Urinary bladder (tissue), 3 donors: ENCODE data around the genes TCP11, SCUBE3 and DEF6.

DNA sequence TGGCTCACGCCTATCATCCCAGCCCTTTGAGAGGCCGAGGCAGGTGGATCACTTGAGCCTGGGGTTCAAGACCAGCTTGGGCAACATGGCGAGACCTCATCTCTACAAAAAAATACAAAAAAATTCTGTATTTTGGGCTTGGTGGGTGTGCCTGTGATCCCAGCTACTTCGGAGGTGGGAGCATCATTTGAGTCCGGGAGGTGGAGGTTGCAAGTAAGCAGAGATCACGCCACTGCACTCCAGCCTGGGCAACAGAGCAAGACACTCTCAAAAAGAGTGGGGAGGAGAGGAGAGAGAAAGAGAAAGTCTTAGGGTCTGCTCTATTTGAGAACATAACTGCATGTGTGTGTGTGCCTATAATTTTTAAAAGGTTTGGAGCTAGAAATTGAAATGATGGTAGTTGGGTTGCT lies 14.8 kb upstream of the BLTP3A start:
- PRO-cap: no peak
- RAMPAGE, long total RNA: no peak

DNA sequence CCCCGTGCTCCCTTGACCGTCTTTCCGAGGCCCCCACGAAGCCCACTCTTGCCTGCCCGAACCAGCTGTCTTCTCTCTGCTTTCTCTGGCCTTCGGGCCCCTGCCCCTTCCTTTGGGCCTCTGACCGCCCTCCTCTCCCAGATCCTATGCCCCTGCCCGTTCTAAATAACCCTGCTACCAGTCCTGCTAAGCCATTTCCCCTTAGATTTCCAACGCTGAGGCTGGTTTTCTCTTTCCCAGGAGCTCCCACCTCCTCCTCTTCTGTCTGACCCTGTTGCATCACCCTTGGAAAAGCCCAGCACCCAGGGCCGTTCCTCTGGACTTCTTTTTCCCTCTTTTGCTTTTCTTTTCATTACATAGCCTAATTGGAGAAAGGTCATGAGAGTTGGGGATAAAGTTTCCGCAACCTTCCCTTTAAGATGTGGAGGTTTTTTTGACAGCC lies 769 bp downstream of the BLTP3A start:
- PRO-cap: unidirectional peak, minus-strand start at position 263 of the sequence; unidirectional peak, minus-strand start at position 297 of the sequence; unidirectional peak, minus-strand start at position 328 of the sequence
- RAMPAGE, long total RNA: no peak

DNA sequence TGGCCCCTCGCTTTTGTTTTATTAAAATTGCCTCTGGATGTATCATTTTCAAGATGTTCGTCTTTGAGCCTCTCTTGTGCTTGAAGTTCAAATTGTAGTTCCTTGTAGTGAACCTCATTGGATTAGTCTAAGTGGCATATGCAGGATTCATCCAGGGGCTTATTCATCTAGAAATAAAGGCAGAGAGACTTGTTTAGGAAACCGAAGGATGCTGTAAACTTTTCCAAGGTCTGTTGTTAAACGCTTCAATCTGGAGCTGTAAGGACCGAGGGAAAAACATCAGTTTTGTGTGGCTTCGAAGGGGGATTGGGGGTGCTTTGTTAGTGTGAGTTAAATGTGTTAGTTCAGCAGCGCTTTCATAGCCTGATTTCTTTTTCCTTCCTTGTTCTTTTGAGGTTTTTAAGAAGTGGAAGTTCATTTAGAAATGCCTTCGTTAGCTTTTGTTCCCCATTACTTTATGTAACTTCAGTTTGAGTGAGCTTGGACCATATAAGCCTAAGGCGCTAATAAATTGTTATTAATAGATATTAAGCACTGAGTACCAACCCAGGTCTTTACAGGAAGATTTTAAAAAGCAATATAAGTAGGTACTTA lies 1.4 kb downstream of the ANKS1A start:
- PRO-cap: no peak
- RAMPAGE, long total RNA: no peak

DNA sequence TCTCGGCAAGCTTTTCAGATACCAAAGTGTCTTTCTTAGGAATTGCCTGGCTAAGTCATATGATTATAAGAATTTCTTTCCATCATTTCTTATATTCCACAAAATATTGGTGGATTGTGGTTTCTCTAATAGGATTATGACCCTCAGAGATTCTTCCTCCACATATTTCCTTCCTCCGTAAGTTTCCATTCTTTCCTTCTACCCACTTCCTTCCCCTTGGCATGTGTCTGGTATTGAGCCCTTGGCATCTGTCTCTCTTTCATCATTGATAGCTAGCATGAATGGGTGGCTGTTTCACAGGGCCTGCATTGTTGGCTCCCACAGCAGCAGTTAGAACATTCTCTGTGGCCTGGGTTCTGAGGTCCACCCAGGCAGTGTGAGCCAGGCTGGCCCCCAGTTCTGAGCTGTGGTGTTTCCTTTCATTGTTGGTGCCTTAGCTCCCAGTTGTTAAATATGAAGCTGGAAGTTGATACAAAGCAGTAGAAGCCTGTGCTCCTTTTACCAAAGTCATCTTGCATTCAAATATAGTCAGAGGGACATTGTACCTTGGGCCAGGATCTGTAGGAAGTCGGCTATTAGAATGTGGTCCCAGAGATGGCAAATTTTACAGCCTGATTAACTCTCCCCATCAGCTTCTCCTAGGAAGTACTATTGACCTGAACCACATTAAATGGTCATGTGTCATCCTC lies 125.3 kb downstream of the ANKS1A start:
- PRO-cap: no peak
- RAMPAGE, long total RNA: no peak

- PRO-cap: no peak
- RAMPAGE, long total RNA: no peak
Measured at GRCh38 chr6:35027429-35028152, 113.5 kb downstream of the TCP11 start.

DNA sequence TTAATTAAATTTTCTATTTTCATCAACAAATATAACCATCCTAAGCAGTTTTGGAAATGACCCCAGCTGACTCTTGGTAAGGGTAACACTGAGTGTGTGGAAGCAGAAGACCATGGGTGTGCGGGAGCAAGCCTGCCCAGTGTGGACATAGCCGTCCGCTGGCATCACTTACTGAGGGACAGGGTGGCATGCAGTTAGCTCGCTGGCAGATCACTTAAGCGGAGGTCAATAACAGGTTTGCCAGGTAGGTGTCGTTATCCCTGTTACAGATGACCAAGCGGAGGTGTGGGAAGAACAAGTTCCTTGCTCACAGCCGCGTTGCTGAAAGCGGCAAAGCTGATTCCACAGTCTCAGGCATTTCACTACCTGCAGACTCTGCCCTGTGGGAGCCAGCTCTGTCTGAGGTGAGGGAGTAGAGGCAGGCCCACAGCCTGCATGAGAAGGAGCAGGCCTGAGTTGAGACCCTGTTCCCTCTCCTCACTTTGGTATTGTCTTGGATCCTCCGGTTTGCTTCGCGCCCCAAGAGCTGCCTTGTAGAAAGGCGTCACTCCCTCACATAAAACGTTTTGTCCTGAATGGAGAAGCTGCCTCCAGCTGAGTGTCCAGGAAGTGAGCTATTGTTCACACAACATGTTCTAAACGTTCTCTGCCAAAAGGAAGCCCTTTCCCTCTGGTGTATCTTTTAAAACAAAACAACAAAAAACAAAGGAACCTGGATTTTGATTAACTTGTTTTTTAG lies 96.9 kb downstream of the TCP11 start:
- PRO-cap: no peak
- RAMPAGE, long total RNA: no peak

- PRO-cap: no peak
- RAMPAGE, long total RNA: no peak
Measured at GRCh38 chr6:35047591-35048283, 93.4 kb downstream of the TCP11 start.

GRCh38 chr6:35080812-35081724 lies 60.1 kb downstream of the TCP11 start:
- PRO-cap: no peak
- RAMPAGE, long total RNA: no peak

- PRO-cap: no peak
- RAMPAGE, long total RNA: no peak
Measured at GRCh38 chr6:35140873-35141661, at the start of gene TCP11. TCP11 (minus strand) TSS chr6:35141339.

DNA sequence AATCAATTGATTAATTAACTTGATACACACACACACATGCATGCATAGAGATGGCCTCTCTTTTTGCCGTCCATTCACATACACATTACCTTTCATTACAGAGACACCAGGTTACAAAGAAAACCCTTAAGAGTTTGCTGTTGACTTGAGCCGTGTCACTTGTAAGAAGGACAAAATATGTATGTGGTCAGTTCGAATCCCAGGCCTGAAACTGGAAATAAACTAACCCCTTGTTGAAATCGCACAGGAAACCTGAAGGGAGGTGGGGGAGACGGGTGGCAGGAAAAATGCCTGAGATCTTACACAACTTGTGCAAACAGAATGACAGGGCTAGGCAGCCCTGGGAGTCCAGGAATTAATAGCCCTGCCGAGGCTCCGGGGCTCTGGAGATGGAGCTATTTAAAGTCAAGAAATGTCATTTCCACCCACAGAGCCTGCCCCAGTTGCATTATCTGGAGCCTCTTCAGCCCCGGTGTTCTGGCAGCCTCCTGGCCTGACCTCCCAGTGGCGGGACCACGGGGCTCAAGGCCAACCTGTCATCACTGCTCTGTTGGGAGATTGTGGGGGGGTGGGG lies 28.6 kb upstream of the SCUBE3 start:
- PRO-cap: no peak
- RAMPAGE, long total RNA: no peak

GRCh38 chr6:35213464-35214704 lies at the start of gene SCUBE3:
SCUBE3 (plus strand) TSS chr6:35213956.
- PRO-cap: unidirectional peak, plus-strand start at chr6:35213958; bidirectional peak, plus-strand start at chr6:35214071, minus-strand start at chr6:35214061
- RAMPAGE, long total RNA: no peak

GRCh38 chr6:35297362-35298014 lies at the start of gene DEF6:
DEF6 (plus strand) TSS chr6:35297818.
- PRO-cap: unidirectional peak, plus-strand start at chr6:35297612; unidirectional peak, plus-strand start at chr6:35297818
- RAMPAGE, long total RNA: no peak

DNA sequence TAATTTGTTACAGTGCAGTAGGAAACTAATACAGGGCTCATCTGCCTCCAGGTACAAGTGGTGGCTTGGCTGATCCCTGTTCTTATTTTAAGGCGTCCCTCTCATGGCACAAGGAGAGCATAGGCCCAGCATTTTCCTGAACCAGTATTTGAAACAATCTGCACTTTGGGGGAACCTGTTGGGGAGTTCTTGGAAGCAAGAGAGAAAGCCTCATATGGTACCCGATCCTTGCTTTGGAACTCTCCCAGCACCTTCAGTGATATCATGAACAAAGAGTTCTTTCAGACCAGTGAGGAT lies 16.0 kb downstream of the PPARD start:
- PRO-cap: no peak
- RAMPAGE, long total RNA: no peak

DNA sequence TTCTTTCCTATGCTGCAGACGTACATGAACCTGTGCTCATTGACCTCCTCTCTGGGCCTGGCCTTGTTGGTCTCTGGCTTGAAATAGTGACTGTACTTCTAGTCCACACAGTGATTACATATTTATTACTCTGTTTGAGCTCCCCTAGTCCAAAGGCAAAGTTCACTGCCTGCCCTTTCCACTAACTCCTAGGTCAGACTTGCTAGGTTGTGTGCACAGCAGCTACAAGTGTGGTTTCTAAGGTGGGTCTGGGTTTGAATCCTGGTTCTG lies 29.3 kb downstream of the PPARD start:
- PRO-cap: no peak
- RAMPAGE, long total RNA: no peak

- PRO-cap: no peak
- RAMPAGE, long total RNA: no peak
Measured at GRCh38 chr6:35391259-35392029, 49.1 kb downstream of the PPARD start.

- PRO-cap: no peak
- RAMPAGE, long total RNA: no peak
Measured at GRCh38 chr6:35494010-35494591, 2.8 kb downstream of the TEAD3 start.

DNA sequence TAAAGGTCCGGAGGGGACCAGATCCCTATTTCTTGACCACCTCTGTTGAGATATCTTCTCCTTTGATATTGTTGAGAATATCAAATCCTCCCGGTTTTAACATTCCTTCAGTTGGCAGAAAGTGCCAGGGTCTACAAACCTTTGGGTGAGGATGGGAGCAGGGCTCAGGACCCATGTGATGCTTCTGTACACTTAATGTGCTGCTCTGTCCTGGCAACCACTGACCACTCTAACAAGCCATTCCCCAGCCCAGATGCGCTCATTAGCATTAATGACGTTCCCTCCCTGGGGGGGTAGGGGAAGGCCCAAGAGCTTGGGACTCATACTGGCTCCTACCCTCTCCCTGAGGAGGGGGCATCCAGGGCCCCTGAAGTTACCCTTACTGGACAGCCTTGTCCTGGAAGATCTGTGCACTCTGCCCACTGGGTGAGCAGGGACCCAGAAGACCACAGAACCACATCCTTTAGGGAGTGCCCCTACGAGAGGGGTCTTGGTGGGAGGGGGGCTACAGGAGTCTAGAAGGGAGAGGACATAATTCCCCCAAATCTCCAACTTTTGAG lies 1.7 kb downstream of the TEAD3 start:
- PRO-cap: bidirectional peak, plus-strand start at position 296 of the sequence, minus-strand start at position 222 of the sequence
- RAMPAGE, long total RNA: no peak

DNA sequence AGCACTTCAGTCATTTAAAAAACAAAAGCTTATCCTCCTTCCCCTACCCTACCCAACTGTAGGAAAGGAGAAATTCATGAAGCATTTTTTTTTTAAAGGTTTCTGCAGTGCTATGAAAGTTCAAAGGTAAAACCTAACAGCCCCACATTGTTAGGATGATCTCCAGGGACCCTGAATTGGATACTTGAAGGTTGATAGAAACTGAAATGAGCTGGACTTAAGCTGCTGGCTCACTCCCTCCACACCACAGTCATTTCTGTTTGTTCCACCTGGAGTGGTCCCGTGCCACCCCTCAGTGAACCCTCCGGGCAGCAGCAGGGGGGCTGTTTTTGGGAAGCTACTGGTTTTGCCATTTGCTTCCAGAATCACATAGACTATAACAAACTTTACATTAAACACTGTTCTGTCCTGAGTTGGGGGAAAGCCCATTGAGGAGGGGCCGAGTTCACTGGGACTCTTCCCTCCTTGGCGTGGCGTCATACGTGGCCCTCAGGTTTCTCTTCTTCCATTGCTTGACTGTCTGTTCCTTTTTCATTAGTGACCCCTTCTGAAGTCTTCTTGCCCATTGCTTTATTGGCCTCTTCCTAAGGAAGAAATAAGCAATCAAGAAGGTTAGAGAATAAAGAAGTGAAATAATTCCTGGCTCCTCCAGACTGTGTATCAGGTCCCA lies 62.8 kb upstream of the TULP1 start:
- PRO-cap: no peak
- RAMPAGE, long total RNA: no peak

- PRO-cap: no peak
- RAMPAGE, long total RNA: no peak
Measured at GRCh38 chr6:35642362-35643245, 46.1 kb downstream of the FKBP5 start.

DNA sequence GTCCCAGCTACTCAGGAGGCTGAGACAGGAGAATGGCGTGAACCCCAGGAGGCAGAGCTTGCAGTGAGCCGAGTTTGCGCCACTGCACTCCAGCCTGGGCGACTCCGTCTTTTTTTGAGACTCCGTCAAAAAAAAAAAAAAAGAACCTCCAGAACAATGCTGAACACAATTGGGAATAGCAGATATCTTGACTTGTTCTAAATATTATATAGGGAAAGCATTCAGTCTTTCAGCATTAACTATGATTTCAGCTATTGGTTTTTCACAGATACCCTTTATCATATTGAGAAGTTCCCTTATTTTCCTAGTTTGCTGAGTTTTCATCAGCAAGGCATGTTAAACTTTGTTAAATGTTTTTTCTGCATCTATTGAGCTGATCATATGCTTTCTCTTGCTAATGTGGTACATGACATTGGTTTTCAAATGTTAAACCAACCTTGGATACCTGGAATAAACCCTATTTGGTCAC lies 30.4 kb downstream of the FKBP5 start:
- PRO-cap: no peak
- RAMPAGE, long total RNA: no peak